ENCODE data around the genes PTPRH, BRSK1 and NLRP9.

- PRO-cap: no peak
Measured at GRCh38 chr19:55096647-55097336, 20.6 kb downstream of the PPP1R12C start.

GRCh38 chr19:55145986-55146788 is 2.8 kb downstream of the TNNT1 start:
- PRO-cap: no peak

- PRO-cap: no peak
Measured at GRCh38 chr19:55147407-55147733, 1.6 kb downstream of the TNNT1 start.

- PRO-cap: no peak
Measured at GRCh38 chr19:55156175-55157331, 979 bp downstream of the TNNI3 start.

- PRO-cap: no peak
Measured at GRCh38 chr19:55208918-55209793, at the start of gene PTPRH. Gene PTPRH (minus strand): TSS chr19:55209501.

- PRO-cap: no peak
Measured at GRCh38 chr19:55236631-55237182, 8.1 kb upstream of the TMEM86B start.

DNA sequence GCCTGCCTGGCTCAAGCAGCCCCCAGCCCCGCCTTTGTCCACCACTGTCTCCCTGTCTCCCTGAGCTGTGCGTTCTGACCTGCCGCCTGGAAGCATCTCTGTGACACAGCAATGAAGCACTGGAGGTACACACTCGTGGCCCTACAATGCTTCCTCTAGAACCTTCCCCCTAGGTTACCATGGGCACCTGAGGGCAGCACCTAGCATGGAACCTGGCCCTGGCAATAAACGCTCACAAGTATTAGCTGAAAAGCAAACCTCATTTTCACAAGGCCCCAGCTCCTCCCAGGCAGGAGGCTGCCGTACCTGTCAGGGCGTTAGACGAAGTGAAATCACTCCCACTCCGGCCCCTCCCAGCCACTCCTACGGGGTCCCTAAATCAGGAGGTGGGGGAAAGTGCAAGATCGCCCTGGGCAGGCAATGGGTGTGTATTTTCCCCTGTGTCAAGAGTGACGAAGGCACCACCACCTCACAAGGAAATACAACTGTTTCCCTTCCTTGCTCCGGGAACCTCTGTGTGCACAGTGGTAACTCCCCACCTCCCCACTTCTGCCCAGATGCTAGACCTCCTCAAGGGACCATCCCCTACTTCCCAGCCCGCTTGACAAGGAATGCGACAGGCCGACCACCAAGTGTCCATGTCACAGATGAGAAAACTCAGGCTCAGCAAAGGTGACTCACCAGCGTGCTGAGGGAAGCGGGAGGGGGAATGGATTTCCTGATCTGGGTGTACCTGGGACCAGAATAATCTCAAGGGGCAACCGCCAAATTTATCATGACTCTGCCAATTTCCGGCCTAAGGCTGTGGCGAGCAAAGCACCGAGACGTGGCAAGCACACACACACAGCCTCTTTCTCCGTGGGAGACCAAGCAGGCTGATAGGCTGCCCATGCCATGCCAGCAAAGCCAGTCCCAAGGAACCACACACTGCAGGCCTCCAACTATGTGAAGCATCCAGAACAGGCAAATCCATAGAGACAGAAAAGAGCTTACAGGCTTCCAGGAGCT is 7.4 kb downstream of the PPP6R1 start:
- PRO-cap: no peak

DNA sequence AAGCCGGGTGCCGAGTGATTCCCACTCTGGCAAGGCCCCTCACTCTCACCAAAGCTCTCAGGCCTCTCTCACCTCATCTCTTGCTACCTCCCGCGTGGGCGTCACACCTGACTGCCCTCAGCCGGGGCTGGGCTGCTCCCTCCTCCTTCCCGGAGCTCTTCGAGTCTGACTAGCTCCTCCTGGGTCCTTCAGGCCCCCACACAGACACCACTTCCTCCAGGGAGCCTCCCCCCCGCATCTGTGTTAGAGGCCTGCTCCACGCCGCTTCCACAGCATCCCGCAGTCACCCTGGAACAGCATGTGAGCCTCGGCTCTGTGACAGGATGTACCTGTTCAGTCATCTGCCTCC is 3.2 kb downstream of the PPP6R1 start:
- PRO-cap: no peak

DNA sequence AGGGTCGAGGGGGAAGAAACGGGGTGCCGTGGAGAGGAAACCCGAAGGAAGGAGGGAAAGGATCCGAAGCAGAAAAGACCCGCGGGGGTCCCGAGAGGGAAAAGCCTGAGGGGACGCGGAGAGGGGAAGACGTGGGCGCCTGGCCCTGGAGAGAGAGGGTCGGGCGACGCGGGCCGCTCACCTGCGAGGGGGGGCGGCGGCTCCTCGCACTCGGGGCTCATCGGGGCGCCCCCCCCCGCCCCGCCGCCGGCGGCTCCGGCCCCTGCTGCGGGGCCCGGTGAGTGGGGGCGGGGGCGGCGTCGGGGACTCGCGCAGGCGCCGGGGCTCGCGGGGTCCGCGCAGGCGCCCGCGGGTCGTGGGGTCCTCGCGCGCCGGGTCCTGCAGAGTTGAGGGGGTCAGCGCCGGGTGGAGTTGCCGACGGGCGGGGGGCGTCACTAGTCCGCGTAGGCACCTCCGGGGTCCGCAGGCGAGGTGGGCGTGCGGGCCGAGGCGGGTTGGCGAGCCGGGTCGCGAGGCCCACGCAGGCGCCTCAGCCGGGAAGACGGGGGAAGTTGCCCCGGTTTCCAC is 480 bp downstream of the PPP6R1 start:
- PRO-cap: no peak

DNA sequence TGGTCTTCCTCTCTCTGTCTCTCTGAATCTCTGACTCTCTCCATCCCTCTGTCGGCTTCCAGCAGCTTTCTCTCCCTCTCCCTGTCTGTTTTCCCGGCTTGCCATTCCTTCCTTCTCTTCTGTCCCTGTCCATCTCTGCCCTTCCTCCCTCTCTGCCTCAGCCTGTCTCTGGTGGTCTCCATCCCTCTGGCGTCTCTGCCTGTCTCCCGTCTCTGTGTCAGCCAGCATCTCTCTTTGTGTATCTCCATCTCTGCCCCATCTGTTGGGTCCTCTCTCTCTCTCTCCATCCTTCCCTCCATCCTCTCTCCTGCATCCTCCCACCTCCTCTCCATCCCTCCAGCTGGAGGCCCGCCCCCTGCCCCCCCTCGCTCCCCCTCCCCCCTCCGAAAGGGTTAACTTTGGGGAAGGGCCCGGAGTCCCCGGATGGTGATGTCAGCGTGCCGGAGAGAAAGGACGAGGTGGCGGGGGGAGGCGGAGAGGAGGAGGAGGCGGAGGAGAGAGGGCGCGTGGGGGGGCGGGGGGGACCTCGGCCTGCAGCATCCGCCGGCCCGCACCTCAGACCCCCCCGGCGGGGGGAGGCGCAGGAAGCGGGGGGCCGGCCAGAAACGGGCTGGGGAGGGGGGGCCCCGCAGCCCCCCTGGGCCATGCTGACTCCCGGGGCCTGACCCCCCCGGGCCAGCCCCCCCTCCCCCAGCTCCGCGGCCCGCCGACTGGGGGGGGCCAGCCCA is at the start of gene BRSK1:
BRSK1 (plus strand) TSS at position 422 of the 728 bp plus-strand sequence.
- PRO-cap: no peak

- PRO-cap: no peak
Measured at GRCh38 chr19:55341955-55342455, 2.3 kb downstream of the KMT5C start.

DNA sequence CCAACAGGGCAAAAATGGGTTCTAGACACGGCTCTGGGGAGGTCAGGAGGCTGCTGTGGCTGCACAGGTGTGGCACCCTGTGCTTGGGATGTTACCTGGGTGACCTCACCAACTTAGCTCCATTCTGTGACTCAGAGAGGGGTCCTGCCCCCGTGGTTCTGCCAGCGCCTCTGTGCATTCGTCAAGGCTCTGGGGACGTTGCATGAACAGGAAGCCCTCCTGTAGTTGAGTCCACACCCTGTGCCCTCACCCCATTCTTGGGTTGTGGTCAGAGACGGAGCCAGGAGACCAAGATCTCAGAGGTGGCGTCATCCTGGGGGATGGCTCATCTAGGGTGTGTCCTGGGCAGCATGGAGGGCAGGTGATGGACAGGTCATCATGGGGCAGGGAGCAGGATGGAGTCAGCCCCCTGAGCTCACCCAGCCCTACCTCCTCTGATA is 2.5 kb downstream of the COX6B2 start:
- PRO-cap: no peak

DNA sequence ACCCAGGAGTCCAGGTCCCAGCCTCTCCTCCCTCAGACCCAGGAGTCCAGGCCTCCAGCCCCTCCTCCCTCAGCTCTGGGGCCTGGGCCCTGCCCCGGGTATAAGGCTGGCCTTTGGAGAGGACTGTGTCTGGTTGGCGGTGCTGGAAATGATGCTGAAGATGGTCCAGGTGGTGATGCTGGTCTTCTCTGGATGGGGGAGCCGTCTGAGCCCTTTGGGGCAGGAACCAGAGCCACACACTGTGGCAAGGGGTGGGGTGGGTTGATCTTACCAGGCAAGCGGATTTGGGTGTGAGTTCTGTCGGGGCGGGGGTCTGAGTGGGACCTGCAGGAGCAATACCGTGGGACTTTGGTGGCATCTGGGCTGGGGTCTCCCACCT is 2.5 kb downstream of the GARIN5B start:
- PRO-cap: no peak

- PRO-cap: no peak
Measured at GRCh38 chr19:55387538-55388161, 1.9 kb downstream of the RPL28 start.

GRCh38 chr19:55485302-55485876 is 401 bp downstream of the NAT14 start:
- PRO-cap: no peak

- PRO-cap: no peak
Measured at GRCh38 chr19:55486400-55486627, 1.3 kb downstream of the NAT14 start.

GRCh38 chr19:55668887-55669243 is 6.2 kb upstream of the EPN1 start:
- PRO-cap: no peak

GRCh38 chr19:55677636-55678074 is 2.6 kb downstream of the EPN1 start:
- PRO-cap: no peak

DNA sequence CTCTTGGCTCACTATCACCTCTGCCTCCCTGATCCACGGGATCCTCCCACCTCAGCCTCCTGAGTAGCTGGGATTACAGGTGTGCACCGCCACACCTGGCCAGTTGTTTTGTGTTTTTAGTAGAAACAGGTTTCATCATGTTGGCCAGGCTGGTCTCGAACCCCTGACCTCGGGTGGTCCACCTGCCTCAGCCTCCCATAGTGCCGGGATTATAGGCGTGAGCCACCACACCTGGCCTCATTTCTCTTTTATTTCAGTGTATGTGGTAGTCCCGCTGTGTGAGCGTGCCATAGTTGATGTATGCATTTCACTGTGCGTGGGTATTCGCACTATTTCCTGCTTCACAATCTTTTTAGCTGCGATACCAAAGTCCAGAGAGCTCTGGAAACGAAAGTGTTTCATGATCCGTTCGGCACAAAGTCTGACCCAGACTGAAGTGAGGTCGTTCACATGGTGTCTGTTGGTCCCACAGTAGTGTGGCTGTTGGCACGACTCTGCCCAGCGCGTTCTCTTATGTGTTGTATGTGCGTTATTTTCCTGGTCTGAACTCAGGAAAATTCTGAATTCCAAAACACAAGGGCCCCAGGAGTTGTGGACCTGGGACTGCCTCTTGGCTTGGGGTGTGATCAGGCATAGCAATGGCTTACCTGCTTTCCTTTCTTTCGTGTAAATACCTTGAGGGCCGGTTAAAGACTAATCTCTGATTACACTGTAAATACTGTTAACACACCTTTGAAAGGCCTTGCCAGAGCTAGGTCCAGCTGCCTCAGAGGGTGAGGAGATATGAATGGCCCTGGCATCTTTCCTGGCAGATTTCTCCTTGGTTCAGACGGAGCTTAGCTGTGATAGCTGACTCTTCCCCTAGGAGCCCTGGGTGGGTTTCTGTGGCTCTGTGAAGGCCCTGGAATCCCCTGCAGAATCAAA is 8.7 kb downstream of the EPN1 start:
- PRO-cap: no peak

- PRO-cap: no peak
Measured at GRCh38 chr19:55738225-55738714, at the start of gene NLRP9. Gene NLRP9 (minus strand): TSS chr19:55738402.